ENCODE measurements around the gene NR2F1.

- PRO-cap, result no peak
- RAMPAGE, long total RNA, 2 experiments, result no peak in any of the 2 experiments
These were observed 201.1 kb downstream of the CETN3 start for GRCh38 chr5:90208028-90209231.

DNA sequence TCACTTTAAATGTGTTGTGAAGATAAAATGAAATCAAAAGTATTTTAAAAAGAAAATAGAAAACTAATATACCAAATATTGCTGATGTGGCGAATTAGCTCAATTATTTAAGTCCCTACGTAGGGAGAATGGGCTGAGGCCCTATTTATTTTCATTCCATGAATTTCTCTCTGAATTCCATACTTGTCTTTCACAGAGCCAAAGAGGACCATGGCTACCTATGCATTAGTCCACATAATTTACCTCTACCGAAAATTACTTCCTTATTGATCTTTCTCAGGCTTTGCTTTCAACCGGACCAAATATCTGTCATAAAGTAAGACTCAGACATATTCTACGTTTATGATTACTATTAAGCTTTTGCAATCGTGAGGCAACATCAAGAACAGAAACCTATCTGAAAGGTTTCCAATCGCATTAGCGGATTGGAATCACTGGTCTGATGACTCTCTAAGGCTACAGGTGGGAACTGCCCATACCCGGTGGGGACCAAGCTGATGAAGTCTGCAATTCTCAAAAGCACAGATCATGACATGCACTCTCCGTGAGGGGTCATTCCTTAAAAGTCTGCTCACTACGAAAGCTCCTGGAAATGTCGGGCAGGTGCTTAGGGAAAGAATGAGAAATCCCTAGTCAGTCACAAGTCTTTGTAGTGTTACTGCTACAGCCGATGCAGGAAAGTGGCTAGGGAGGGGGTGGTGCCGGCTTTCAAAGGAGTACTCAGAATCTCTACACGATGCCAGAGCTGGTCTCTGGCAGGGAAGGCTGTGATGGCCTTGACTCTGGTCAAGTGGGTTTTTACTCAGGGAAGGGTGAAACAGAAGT lies 1.5 kb downstream of the MBLAC2 start:
- PRO-cap, result no peak
- RAMPAGE, long total RNA, 2 experiments, result no peak in any of the 2 experiments

GRCh38 chr5:90516677-90518116 lies 12.2 kb downstream of the LYSMD3 start:
- PRO-cap, result no peak
- RAMPAGE, long total RNA, 2 experiments, result no peak in any of the 2 experiments

DNA sequence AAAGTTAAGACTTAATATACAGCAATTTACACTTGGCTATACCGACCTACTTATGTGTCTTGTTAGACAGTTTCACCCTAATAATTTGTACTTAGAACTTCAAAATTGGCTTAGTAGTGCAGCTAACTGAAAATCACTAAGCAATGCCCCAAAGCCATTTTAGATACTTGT lies 1.2 kb downstream of the LYSMD3 start:
- PRO-cap, result no peak
- RAMPAGE, long total RNA, 2 experiments, result no peak in any of the 2 experiments

- PRO-cap, result no peak
- RAMPAGE, long total RNA, 2 experiments, result no peak in any of the 2 experiments
These were observed 314.4 kb downstream of the ADGRV1 start for GRCh38 chr5:90872862-90873514.

DNA sequence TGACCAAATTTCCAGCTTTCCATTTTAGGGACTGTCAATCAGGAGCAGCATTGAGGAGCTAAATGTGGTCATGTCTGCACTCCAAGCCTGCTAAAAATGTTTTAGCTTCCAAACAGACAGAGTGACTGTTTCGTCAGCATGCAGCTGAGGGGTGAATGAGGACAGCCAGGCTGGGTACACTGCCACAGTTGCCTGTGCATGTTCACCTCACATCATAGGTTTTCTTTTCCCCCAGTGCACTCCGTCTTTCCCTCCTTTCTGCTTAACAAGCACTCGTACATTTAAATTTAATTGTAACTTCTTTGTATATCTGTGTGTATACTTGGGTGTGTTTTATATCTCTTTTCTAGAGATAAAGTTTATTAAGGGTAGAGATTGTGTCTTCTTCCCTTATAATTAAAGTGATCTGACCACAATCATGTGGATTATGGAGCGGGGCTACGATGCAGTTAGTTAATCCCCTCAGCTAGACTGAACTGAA lies 138.0 kb downstream of the ARRDC3 start:
- PRO-cap, result no peak
- RAMPAGE, long total RNA, 2 experiments, result no peak in any of the 2 experiments

- PRO-cap, result no peak
- RAMPAGE, long total RNA, 2 experiments, result no peak in any of the 2 experiments
These were observed 69.0 kb downstream of the ARRDC3 start for GRCh38 chr5:91313943-91314683.

DNA sequence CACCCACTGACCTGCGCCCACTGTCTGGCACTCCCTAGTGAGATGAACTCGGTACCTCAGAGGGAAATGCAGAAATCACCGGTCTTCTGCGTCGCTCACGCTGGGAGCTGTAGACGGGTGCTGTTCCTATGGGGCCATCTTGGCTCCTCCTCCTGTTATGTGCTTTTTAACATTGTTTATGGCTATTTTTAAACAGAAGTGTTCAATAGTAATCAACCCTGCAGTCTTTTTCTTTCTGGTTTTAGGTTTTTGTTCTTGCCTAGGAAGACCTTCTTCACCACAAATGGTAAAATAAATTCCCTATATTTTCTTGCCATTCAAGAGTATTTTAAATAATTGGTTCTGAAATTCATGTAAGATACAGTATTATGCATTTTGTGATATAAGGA lies 816.2 kb upstream of the ARRDC3 start:
- PRO-cap, result no peak
- RAMPAGE, long total RNA, 2 experiments, result no peak in any of the 2 experiments

DNA sequence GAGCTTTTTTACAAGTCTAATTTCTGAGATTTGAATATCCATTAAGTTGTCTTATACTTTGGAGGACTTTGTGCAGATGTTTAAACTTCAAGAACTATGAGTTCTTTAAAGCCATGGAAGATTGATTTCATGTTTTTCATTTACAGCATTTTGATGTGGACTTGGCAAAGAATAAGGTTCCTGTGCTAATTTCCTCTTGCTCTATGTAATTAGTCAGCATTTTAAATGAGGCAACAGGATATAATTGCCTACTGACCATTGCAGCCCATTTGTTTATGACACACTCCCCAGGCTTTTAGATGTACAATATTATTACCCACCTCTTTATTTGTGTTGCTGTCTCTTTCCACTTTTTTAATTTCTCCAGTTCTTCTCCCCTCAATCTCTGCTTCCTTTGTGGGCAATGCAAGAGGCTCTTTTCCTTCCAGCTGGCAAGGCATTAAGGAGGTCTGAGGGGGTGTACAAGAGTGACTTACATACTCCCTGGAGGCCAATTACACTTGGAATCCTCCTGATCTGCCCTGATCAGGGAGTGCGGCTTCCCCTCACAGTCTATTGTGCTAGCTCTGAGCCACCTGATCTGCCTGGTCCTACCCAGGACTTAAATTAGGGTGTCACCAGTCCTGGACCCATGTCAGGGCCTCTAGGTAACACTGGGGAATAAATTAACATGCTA lies 420.8 kb upstream of the NR2F1 start:
- PRO-cap, result no peak
- RAMPAGE, long total RNA, 2 experiments, result no peak in any of the 2 experiments

GRCh38 chr5:93250324-93251049 lies 332.5 kb upstream of the NR2F1 start:
- PRO-cap, result no peak
- RAMPAGE, long total RNA, 2 experiments, result no peak in any of the 2 experiments

DNA sequence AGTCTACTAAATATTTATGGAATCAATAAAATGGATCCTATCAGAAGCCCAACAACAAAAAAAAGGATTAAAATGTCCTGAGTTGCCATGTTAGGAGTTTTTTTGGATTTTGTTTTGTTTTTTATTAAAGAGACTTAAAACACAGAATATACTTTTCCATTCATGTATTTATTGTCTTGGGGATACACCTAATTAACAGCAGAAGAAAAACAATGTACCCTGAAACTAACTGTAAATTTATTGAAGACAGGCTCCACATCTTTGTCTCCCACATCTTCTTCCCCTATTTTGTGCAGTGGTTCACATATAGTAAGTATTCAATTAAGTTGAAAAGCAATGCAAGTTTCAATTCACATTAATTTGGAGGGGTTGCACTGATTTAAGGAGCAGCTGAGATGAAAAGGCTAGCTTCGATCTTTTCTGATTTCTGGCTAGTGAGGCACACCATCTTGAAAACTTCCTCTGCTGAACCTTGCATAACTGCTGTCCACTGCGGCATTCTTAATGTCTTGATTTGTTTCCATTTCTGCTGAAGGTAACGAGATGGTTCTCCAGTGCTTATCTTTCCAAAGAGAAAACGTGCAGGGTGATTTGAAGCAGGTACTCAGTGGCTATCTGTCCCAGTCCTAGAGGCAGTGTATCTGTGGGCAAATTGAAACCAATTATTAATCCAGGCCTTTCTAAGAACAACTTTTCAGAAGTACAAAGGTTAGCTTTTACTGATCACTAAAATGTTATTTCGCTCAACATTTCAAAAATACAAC lies 172.0 kb upstream of the NR2F1 start:
- PRO-cap, result no peak
- RAMPAGE, long total RNA, 2 experiments, result no peak in any of the 2 experiments

- PRO-cap, result bidirectional peak, plus-strand start at chr5:93579304, minus-strand start at chr5:93579099
- RAMPAGE, long total RNA, 2 experiments, result no peak in any of the 2 experiments
These were observed 4.1 kb upstream of the NR2F1 start for GRCh38 chr5:93578920-93579400.

DNA sequence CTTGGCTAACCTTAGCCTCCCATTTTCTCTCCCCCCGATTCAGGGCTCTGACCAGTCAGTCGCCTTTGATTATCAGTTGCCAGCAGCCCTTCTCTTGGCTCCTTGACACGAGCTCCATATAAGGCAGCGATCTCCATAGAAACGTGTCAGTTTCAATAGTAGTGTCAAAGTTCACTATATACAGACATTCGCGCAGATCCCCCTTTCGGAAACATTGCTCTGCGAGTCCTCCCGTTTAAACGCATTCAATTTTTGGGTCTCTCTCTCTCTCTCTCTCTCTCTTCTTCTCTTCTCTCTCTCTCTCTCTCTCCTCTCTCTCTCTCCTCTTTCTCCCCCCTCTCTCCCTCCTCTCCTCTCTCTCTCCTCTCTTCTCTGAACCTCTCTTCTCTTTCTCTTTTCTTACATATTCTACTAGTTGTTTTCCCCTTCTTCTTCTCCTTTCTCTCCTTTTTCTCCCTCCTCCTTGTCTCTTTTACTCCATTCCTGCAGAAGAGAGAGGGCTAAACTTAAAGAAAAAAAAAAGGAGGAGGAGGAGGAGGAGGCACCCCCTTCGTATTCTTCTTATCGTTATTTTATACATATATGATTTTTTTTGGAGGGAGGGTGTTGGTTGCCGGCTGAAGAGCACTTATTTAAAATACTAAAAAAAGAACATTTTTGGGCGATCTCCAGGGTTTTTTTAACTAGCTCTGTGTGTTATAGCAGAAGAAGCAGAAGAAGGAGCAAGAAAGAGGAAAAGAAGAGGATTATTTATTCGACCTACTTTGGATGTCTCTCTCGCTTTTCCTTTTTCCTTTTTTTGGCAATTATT lies at the start of gene NR2F1:
Gene NR2F1, plus strand, starts transcription at position 208 of the 811 bp plus-strand sequence.
- PRO-cap, result bidirectional peak, plus-strand start at position 210 of the sequence, minus-strand start outside the sequence; unidirectional peak, plus-strand start at position 242 of the sequence
- RAMPAGE, long total RNA, 2 experiments, result start-site peak on the plus strand in 1 of 2 experiments, centred at position 297 of the sequence, 34 reads per replicate

DNA sequence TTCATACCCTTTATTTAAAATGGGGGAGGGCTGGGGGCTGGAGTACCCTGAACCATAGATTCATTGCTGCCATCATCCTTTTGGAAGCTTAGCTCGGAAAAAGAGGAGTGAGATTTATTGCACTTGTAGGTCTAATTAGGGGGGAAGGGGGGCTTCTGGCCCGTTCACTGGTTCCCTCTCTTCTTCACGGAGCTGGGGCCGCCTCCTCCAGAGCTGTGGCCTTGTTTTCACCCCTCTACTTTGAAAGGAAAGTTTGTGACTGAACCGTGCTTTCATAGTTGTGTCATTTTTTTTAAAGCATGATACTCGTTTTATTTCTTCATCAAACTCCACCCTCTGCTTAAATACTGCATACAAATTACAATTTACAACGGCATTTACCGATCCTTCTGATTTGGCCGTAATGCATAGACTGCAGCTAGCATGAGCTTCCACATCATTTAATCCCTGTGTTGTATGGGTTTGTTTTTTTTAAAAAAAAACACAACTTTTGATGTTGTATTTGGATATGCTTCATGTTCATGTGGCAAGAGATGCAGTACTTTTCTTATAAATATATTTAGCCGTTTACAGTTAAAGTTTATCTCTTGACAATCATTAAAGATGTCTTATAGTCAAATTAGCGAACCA lies 3.0 kb downstream of the NR2F1 start:
- PRO-cap, result unidirectional peak, minus-strand start at position 242 of the sequence
- RAMPAGE, long total RNA, 2 experiments, result no peak in any of the 2 experiments

DNA sequence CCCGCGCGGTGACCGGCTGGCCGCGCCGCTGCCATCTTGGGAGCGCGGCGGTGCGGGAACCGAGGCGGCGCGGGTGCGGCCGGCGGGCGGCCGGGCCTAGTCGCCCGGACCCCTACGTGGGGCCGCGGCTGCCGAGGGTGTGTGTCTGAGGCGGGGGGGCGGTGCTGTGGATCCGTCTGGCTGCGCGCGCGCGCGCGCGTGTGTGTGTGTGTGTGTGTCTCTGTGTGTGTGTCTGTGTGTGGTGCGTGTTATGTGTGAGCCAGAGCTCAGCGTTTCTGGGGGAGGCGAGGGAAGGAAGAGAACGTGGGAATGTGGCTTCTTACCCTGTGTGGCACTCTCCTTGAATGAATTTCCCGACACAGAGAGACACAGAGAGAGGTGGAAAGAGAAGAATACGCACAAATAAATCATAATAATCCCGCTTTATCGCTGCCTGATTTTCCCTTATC lies 5.6 kb downstream of the NR2F1 start:
- PRO-cap, result no peak
- RAMPAGE, long total RNA, 2 experiments, result no peak in any of the 2 experiments

DNA sequence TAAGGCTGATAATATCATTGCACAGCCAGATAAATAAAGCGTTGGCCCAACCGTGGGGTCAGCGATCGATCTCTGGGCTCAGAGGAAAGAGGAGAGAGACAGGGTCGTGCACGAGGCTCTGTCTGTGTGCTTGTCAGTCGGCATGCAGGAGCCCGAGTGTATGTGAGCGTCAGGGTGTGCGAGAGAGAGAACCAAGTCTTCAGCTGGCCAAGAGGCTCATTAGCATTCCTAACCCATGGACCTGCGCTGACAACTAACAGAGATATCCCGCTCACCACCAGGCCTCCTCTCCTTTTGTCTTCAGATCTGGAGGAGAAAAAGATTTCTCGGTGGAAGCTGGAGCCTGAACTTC lies 16.4 kb downstream of the NR2F1 start:
- PRO-cap, result bidirectional peak, plus-strand start at position 225 of the sequence, minus-strand start at position 154 of the sequence
- RAMPAGE, long total RNA, 2 experiments, result no peak in any of the 2 experiments

GRCh38 chr5:93607265-93607754 lies 24.3 kb downstream of the NR2F1 start:
- PRO-cap, result no peak
- RAMPAGE, long total RNA, 2 experiments, result no peak in any of the 2 experiments

- PRO-cap, result unidirectional peak, plus-strand start at chr5:93620695
- RAMPAGE, long total RNA, 2 experiments, result no peak in any of the 2 experiments
These were observed 37.3 kb downstream of the NR2F1 start for GRCh38 chr5:93620275-93620846.

GRCh38 chr5:93775486-93775932 lies 34.1 kb upstream of the POU5F2 start:
- PRO-cap, result no peak
- RAMPAGE, long total RNA, 2 experiments, result no peak in any of the 2 experiments

GRCh38 chr5:95284010-95284831 lies 673 bp downstream of the MCTP1 start:
- PRO-cap, result unidirectional peak, plus-strand start at chr5:95284503
- RAMPAGE, long total RNA, 2 experiments, result no peak in any of the 2 experiments